REH cell (cell line): ENCODE results near the gene NXPH2.

GRCh38 chr2:136131432-136132013, 13.6 kb upstream of the CXCR4 start:
- PRO-cap = no peak

GRCh38 chr2:136135803-136136714, 18.1 kb upstream of the CXCR4 start:
- PRO-cap = bidirectional peak, plus-strand start at chr2:136136249, minus-strand start at chr2:136136042; bidirectional peak, plus-strand start at chr2:136136390, minus-strand start at chr2:136136409; bidirectional peak, plus-strand start at chr2:136136902, minus-strand start at chr2:136136622

DNA sequence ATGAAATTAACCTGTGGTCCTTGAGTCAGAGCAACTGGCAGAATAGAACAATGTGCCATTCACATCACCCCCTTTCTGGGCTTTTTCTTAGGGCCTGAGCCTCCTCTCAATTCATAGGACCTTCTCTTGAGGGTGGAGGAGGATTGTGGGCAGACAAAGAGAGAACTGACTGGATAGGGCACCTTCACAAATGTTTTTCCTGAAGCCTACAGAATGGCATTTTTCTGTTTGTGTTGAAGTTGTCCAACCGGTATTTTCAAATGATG, 96.7 kb upstream of the CXCR4 start:
- PRO-cap = no peak

GRCh38 chr2:136255670-136256483, 137.9 kb upstream of the CXCR4 start:
- PRO-cap = no peak

DNA sequence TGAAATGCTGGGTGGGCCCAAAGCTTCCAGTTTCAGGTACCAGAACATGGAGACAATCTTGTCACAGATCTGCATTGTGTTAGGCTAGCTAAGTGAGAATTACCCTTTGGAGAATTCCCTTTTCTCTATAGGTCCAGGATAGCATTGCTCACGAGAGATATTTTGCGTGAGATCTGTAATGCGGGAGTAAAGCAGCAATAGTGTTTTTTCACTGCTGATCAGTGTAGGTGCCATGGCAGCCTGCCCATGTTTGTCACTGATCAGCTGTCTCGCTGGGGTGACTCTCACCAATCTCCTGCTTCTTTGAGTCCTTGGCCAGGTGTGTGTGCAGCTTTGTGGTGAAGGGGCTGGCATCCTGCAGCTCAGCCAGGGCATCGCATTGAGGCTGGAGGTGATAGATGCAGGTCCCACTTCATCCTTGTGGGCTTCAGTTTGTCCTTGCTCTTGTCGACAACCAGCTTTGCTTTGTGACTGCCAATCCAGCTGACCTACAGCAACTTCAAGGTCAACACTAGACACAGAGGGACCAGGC, 258.2 kb upstream of the CXCR4 start:
- PRO-cap = no peak

GRCh38 chr2:138421810-138422209, 79.8 kb upstream of the SPOPL start:
- PRO-cap = no peak

DNA sequence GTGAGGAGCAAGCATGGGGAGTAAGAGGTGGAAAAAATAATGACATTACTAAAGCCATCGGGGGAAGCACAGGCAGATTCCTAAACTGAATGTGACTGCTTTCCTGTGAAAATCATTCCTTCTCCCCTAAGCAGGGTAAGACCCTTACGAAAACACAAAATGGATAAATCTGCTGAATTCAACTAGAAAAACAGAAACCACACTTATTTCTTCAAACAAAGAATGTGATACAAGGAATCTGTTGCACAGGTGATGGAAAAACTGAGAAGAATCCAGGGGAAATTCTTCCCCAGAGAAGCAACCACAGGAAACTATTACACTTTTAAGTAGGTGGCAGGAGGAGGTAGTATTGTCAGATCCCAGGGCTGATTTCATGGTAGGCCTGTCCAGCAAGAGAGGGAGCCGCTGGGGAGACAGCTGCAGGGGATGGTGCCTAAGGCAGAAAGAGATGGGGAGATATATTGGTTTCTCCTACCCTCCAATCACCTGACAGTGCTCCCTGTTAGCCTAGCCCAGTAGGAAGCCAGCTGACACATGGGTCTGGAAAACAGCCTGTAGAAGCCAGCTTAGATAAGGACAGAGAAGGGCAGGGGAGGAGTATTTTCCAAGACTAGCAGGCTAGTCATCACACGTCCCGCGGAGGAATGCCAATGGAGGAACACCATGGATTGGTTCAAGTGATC, 8.4 kb upstream of the SPOPL start:
- PRO-cap = no peak

DNA sequence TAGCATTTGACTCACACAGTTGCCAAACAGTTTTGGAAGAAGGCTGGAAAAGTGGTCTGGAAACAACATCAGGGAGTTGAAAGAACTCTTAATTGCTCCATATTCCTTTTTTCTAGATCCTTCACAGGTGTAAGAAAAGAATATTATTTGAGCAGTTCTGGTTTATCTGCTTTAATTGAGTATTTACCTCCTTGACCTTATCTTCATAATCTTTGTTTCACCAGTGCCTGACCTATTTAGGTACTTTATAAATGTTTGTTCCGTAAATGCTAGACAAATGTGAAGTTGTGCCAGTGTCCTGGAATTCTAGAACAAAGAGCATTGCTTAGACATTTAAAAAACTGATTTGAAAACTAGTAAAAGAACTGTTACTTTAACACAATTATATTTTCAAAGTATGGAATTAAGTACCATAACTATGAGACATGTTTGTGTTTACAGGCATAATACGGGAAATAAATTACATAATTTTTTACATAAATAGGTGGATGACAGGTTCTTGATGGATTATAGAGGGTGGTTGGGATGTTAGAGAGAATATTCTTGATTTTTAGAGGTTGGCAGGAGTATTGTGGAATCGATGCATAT, 15.2 kb downstream of the SPOPL start:
- PRO-cap = no peak

DNA sequence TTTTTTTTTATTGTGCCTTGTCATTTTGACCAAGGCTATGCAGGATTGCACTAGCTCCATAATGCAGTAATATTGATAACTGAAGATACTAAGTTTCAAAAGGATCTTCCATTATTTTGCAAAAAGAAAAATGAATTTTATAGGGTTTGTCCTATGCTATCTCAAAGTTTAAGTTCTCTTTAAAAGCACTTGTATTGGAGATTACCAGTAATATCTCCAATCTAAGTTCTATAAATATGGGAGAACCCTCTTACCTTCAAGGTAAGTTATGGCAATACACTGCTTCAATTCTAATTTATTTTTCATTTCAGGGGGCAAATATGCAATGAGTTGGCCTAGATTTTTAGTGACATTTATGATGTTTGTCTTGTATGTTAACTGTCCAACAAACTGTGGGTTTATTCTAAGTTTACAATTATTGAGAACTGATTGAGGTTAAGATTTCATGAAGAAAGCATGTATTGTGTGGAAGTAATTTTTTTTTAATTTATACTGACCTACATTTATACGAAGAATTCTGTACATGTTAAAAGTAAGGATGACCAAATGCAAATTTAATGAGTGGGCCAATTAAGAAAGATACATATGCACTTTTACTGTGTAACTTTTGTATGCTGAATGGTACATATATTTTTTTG, 67.9 kb downstream of the SPOPL start:
- PRO-cap = no peak

- PRO-cap = no peak
Observed at GRCh38 chr2:138599008-138599302, 97.4 kb downstream of the SPOPL start.

GRCh38 chr2:138780036-138780892, at the start of gene NXPH2:
NXPH2 (minus strand) TSS chr2:138780390.
- PRO-cap = no peak

GRCh38 chr2:142415220-142415970, 284.6 kb upstream of the LRP1B start:
- PRO-cap = no peak

GRCh38 chr2:142879479-142879934, 2.0 kb downstream of the KYNU start:
- PRO-cap = no peak

DNA sequence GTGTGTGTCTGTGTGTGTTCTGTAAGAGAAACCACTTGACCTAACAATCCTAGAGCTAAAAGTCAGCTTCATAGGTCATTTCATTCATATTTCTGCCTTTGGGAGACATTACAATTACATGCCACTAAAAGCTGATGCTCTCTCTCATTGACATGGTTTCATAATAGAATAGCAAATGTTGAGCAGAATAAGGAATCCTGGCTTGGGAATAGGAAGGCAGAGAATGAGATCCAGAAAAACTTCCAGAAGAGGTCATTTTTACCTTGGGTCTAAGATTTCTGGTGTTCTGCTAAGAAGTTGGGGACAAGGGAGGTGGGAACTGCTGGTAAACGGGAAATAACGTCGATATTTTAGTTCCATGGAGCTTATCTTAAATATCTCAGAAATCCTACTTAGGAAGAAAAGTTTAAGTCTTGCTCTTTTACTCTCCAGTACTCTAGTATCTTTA, 96.5 kb upstream of the ARHGAP15 start:
- PRO-cap = no peak

GRCh38 chr2:143247044-143247453, 117.8 kb downstream of the ARHGAP15 start:
- PRO-cap = no peak

DNA sequence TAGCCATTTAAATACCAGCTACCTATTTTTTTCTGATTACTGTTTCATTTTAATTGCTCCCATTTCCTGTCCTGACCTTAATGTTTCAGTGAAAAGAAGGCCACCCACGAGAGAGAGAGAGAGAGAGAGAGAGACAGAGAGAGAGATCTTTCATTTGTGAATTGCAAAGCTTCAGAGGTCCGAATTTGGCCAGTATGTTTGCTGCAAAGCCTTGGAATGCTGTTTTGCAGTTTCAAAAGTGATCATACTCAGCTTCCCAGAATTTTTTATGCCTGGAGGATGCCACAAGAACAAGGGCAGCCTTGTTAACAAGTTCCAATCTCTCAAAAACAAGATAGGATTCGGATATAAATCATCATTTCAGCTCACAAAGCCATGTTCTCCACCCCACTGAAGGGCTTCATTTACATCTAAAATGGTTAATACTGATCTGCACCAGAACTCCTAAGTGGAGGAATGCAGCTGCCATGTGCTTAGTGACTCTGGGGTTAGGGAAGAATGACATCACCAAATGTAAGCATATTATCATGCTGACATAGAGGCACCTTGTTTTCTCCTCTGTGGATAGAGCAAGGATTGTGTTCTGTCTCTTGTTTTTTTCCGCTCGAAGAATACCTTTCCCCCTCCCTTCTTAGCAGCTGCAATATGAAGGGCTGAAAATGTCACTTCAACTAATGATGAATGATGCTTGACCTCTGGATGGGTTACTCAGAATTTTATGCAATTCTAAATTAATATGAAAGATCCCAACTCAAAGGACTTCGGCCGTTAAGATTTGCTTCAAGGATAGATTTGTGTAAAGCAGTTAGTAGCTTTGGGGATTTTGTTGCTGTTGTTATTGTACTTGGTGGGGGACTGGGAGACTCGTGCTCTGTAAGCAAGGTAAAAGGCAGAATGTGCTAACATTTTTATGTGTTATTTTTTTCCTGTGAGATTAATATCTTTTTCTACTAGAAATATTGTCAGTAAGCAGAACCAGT, 478.5 kb downstream of the ARHGAP15 start:
- PRO-cap = no peak

DNA sequence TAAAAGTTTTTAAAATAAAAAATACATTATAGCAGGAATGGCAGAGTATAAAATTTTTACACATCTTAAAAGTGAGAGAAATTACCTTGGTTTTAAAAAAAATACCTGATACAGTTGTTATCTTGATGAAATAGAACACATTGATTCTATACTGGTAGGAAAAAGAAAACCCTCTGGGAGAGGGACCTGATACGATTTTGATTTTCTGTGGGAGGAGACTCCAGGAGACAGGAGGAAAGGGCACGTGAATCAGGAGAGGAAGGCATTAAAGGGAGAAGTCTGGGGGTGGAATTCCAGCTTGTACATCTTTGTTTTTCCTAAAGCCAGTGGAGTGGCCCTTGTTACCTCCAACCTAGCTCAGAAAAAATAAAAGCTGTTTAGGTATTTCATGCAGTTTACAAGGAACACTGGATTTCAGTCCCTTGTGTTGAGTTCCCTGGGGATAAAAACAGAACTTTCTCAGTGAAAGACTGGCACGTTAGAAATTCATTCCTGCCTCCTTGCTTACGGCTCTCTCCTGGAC, 17.2 kb upstream of the GTDC1 start:
- PRO-cap = no peak

DNA sequence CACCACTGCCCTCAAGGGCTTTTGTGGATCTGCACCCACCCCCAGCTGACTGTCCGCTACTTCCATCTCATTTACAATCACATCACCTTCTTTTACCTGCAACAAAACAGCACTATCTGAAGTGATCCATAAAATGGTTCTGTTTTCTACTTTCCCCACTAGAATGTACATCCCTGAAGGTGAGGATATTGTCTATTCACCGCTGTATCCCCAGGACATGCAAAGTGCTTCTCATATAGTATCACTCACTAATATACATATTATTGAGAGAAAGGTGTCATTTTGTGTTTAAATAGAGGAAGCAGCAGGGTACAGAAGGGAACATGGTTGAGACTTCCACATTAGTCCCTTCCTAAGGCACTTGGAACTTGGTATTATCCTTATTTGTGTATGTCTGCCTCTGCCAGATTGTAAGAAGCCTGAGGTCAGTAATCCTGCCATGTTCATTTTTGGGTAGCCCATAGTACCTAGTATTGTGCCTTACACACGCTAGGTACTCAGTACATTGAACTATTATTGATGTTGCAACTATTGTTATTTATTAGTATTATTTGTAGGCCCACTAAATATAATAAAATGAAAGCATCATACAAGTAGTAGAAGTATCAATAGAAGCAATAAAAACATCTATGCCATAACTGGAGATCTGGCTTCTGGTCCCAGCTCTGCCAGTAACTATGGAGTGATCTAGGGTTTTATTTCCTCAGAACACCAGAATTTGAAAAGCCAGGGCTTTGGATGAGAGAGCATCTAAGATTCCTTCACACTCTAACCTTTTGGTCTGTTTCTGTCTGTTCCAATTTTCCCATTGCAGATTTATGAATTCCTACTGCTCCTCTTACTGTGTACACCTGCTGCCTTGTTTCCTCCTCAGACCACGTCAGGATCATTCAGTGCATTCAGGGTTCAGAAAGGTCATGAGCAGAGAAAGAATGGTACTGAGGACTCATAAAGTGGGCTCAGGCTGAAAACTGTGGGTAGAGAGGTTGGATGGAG, 48.9 kb upstream of the GTDC1 start:
- PRO-cap = no peak

- PRO-cap = no peak
Observed at GRCh38 chr2:144397901-144398611, 65.7 kb upstream of the GTDC1 start.

DNA sequence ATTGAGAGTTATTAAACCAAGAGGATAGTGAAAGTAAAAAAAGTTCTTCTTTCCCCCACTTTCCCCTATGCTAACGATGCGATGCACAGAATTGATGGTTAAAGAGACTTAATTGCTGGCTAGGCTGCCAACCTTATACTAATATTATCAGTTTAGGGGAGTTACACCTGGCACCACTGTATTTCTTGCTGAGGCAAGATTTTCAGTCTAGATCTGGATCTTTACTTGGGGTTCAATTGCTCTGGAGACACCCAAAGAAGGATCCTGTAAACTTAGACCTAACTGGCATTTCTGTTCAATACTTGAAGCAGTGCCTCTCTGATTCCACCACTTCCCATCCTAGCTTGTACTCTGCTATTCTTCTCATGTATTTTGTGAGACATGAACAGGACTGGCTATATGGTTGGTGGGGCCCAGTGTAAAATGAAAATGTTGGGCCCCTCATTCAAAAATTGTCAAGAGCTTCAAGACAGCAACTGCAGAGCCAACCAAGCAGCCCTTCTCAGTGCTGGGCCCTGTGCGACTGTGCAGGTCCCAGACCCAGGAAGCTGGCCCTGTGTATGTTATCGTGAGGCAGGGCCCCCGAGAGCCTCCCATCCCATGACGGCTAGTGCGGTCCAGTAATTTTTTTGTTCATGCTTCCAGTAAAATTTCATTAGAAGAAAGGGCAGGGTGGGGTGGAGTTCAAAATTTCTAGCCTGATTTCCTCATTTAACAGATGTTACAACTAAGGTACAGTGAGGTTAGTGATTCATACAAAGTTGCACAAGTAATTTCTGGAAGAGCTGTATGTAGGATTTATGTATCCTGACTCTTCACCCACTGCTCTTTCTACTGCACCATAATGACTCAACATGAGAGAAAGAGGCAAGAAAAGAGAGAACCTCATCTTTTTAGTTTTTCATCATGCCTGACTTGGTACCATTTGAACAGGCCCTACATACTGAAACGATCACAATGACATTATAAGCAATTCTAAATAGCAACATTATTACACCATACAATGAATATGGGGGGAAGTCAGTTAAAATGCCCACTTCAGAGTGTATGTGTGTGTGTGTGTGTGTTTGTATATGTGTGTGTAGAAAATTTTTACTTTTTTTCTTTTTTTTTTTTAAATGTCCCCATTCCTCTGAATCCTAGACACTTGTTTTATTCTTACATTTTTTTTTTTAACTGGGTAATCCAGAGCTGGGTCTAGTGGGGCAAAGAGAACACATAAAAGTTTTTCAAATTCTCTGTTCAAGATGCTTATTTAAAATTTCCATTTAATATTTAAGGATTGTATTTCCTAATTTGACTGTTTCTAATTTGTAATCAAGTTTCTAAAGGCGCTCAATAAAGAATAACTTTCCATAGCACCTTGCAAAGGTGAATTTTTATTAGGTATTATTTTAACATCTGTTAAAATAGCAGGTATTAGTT, 82.1 kb upstream of the GTDC1 start:
- PRO-cap = no peak